SUDHL5 (cell line): Measurements from ENCODE around the genes SENP7 and ALCAM.

GRCh38 chr3:101512117-101512377, 965 bp downstream of the SENP7 start:
- PRO-cap: no peak

- PRO-cap: bidirectional peak, plus-strand start at chr3:101513281, minus-strand start at chr3:101513151; bidirectional peak, plus-strand start at chr3:101513570, minus-strand start at chr3:101513543
Observed at GRCh38 chr3:101512968-101513715, at the start of gene SENP7. Gene SENP7, minus strand, starts transcription at chr3:101513212.

- PRO-cap: no peak
Observed at GRCh38 chr3:101517932-101518369, 4.9 kb upstream of the SENP7 start.

- PRO-cap: no peak
Observed at GRCh38 chr3:101567253-101568151, 5.8 kb downstream of the TRMT10C start.

DNA sequence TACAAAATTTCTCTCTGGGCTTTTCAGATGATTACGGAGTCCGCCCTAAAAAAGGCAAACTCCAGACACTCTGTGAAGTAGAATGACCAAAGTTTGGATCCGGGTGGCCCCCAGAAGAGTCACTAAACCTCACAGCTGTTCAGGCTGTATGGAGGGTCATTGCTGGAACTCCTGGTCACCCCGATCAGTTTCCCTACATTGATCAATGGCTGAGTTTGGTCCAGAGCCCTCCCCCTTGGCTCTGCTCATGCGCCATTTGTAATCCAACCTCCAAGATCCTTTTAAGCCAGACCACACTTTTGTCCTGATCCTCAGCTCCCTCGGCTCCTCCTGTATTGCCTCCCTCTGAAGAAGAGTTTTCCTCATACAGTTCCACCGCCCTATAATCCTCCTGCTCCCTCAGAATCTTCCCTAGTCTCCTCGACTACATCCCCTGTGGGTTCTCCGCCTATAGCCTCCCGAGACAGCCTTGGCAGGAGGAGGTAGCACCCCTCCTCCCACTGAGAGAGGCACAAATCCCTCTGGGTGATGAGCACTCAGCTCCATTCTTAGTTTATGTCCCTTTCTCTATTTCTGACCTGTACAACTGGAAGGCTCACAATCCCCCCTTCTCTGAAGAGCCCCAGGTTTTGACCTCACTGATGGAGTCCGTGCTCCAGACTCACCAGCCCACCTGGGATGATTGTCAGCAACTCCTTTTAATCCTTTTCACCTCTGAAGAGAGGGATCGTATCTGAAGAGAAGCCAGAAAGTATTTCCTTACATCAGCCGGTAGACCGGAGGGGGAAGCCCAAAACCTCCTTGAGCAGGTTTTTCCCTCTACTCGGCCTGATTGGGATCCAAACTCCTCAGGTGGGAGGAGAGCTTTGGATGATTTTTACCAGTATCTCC, 42.1 kb downstream of the ZBTB11 start:
- PRO-cap: no peak

DNA sequence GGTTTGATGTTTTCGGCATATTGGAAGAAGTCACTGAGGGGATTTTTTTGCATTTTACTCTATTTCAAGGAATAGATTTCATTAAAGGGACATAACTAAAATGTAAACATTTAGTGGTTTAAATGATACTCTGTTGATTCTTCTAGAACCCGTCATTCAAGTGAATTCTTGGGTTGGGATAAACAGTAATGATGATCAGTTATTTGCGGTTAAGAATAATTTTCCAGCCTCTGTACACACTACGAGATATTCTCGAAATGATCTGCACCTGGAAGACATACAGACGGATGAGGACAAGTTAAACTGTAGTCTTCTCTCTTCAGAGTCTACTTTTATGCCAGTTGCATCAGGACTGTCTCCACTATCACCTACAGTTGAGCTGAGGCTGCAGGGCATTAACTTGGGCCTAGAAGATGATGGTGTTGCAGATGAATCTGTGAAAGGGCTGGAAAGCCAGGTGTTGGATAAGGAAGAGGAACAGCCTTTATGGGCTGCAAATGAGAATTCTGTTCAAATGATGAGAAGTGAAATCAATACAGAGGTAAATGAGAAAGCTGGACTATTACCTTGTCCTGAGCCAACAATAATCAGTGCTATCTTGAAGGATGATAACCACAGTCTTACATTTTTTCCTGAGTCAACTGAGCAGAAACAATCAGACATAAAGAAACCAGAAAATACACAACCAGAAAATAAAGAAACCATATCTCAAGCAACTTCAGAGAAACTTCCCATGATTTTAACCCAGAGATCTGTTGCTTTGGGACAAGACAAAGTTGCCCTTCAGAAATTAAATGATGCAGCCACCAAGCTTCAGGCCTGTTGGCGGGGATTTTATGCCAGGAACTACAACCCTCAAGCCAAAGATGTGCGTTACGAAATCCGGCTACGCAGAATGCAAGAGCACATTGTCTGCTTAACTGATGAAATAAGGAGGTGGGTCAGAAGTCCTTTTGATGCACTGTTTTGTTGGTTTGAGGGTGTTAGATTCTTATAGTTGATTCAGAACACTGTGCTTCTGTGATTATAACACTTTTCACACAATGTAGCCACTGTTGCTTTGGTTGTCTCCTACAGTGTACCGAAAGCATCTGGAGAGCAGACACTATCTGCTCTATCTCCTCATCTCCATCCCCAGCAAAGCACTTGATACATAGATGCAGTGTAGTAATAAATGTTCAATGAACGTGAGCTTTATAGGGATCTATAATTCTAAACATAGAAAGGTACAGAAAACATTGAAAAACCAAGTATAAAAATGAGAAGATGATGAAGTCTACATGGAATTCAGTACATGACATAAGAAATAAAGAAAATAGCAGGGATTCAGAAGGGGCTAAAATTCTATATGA, 21.0 kb upstream of the NXPE3 start:
- PRO-cap: no peak

DNA sequence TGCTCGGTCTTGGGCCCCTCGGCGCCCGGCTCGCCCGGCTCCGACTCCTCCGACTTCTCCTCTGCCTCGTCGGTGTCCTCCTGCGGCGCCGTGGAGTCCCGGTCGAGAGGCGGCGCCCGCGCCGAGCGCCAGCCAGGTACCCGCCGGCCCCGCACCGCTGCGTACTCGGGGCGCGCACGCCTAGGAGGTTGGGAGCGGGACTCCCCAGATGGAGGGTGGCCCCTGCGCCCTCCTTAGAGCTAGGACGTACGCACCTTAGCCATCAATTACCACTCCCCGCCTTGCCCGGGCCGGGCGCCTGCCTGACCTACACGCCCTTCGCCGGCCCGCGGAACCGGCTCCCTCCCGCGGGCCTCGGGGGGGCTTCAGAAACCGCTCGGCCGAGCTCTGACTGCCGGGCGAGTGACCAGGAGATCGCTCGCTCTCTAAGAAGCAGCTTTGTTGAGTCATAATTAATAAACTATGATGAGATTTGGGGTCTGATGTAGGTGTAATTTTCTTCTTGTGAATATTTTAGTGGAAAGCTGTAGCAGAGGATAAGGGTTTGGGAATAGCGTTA, 547 bp downstream of the NFKBIZ start:
- PRO-cap: bidirectional peak, plus-strand start at position 157 of the sequence, minus-strand start at position 63 of the sequence

- PRO-cap: unidirectional peak, minus-strand start at chr3:101850915
Observed at GRCh38 chr3:101850341-101851087, 1.2 kb downstream of the NFKBIZ start.

- PRO-cap: no peak
Observed at GRCh38 chr3:101950427-101951200, 101.3 kb downstream of the NFKBIZ start.

DNA sequence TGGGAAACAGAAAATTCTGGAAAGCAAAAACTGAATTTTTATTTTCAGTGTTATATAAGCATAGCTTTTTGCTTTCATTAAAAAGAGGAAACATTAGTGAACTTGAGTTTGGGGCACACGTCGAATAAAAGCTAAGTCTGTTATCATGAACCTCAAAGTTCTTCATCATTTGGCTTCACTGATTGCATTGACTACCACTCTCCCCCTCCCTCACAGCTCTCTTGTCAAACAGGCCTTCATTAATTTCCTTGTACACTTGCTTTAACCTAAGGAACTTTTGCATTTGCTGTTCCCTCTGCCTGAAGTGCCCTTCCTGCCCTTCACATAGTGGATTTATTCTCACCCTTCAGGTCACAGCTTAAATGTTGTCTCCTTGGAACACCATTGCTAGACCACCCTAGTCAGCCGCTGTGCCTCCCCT, 265.3 kb downstream of the NFKBIZ start:
- PRO-cap: no peak

DNA sequence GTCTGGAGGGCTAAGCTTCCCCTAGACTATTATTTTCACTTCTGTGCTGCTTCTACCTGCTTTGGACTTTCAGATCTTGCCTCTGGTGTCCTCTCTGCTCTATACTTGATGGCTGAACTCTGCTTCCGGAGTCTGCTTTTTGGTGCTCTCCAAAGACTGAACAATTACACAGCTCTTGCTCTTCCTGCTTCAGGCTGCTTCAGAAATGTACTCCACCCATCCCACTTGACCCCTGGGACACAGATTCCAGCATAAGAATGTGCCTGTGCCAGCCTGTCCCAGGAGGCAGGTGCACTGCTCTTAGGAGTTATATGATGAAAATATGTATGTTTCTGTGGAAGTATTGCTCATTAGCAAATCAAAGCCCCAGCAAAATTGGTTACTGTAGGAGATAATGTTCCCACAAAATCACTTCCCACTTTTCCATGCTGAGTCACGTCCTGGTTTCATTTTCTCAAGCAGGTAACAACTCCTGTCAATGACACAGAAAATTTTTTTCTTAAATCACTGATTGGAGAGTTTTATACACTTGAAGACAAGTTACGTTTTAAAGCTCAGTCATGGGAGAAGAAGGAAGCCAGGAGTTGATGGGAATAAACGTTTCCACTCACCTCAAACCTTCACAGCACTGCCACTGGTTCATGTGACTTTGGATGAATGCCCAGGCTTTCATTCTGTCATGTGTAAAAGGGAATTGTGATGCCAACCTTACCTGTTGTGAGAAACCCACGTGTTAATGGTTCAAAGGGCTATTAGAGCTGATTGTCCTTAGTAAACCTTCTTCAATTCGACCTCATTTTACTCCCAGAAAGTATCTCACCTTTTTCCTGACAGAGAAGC, 239.4 kb upstream of the ZPLD1 start:
- PRO-cap: no peak

DNA sequence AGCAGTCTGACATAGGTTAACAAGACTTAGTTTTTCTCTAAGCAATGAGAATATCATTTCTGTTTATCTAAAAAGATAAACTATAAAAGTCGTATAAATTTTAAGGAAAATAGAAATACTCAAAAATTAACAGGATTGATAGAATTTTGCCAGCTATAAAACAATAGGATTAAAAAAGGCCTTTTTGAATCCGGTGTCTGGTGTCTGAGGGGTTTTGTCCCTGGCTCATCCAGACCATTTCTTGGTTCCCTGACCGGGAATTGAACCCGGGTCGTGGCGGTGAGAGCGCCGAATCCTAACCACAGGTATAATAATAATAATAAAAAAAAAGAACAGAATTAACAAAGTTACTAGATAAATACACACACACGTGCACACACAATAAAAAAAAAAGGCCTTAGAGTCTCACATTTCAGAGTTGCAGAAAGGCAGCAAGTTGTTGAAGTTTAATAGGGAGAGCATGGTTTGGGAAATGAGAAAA, 1206.2 kb upstream of the ALCAM start:
- PRO-cap: no peak

GRCh38 chr3:104522071-104522628, 844.6 kb upstream of the ALCAM start:
- PRO-cap: no peak

DNA sequence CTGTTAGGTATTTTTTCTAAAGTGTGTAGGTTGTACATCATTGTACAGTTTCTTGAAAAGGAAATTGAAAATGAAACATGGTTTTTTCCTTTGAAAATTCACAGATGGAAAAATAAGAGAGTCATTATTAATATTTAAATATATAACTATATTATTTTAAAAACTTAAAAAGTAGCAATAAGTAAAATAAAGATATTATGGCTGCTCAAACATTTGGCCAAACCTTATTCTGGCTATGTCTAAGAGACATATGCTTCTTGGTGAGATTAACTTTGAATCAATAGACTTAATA, 516.4 kb upstream of the ALCAM start:
- PRO-cap: no peak

DNA sequence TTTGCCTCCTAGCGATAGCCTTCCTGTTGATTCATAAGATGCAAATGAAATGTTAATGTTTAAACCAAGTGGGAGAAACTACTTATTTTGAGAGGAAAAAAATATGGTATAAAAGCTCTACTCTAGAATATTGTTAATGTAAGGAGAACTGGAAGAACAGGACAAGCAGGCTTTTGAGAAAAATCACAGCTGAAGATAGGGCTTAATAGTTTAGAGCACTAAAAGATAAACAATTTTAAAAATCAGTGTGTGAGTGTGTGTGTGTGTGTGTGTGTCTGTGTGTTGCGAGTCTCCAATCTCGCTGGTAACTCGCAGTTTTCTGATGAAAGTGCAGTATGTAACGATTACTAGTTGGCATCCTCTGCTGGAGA, 1.5 kb upstream of the ALCAM start:
- PRO-cap: no peak

- PRO-cap: bidirectional peak, plus-strand start at chr3:105366760, minus-strand start at chr3:105366553; bidirectional peak, plus-strand start at chr3:105366909, minus-strand start at chr3:105366908; unidirectional peak, plus-strand start at chr3:105367245
Observed at GRCh38 chr3:105366307-105367515, at the start of gene ALCAM. Gene ALCAM, plus strand, starts transcription at chr3:105366909.

DNA sequence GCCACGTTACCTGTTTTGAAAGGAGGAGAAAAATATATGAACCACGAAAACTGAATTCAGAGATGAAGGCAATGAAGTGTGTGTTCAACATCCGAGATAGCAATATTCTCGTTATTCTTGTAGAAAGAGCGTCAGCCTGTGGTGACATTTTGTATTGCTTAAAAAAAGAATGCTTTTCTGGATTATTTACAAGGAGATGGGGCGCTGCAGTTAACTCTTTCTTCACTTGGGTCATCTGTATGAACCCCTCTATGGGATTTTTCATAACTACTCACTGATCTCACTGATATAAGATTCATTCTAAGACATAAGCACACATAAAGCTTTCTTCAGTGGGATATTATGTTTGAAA, 3.1 kb downstream of the ALCAM start:
- PRO-cap: no peak

- PRO-cap: no peak
Observed at GRCh38 chr3:105386966-105387380, 20.3 kb downstream of the ALCAM start.

- PRO-cap: no peak
Observed at GRCh38 chr3:105439313-105440210, 72.9 kb downstream of the ALCAM start.

GRCh38 chr3:105504269-105504879, 137.7 kb downstream of the ALCAM start:
- PRO-cap: no peak